ENCODE results near the genes GIMD1 and CYP2U1.

- RRBS: no CpG with 5 or more reads among the region's 8 CpGs
CAGE:
- cytosol, long polyA plus RNA: no peak
- long polyA plus RNA: no peak
- nucleus, long polyA plus RNA: no peak
These were observed at the start of gene GIMD1 for GRCh38 chr4:106368457-106368890. Gene GIMD1 (minus strand): TSS chr4:106368778.

DNA sequence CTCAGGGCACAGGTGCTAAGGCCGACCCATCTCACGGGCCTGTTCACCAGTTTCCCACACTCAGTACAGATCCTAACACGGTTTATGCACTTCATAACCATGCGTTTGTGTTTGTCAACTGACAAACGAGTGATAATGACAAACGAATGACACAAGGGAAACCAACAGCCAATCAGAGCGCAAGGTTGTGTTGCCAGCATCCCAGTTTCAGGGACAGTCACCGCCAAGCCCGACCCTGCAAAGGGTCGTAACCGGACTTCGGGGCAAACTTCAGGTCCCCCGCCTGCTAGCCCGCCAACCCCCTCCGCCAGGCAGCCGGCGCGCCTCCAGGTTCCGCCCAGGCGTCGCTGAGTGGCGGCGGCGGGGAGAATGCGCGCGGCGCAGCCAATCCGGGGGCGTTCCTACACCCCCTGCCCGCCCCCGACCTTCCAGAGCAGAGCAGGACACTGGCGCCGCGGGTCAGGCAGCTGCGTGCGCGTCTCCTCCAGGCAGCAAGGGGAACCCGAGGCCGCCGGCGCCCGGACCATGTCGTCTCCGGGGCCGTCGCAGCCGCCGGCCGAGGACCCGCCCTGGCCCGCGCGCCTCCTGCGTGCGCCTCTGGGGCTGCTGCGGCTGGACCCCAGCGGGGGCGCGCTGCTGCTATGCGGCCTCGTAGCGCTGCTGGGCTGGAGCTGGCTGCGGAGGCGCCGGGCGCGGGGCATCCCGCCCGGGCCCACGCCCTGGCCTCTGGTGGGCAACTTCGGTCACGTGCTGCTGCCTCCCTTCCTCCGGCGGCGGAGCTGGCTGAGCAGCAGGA lies at the start of gene CYP2U1:
Gene CYP2U1 (plus strand): TSS at position 431 of the 796 bp plus-strand sequence.
- RRBS: 1% methylated on average over 23 of the region's 76 CpGs
CAGE:
- cytosol, long polyA plus RNA: start-site peak on the plus strand centred at position 476 of the sequence, 39 bp wide, 100 reads
- long polyA plus RNA: start-site peak on the plus strand centred at position 464 of the sequence, 63 bp wide, 182 and 72 reads in 2 replicates
- nucleus, long polyA plus RNA: start-site peak on the plus strand centred at position 472 of the sequence, 47 bp wide, 66 reads

GRCh38 chr4:107978532-107979083 lies 11.1 kb upstream of the HADH start:
- RRBS: no CpG with 5 or more reads among the region's 1 CpG
CAGE:
- cytosol, long polyA plus RNA: no peak
- long polyA plus RNA: no peak
- nucleus, long polyA plus RNA: no peak

GRCh38 chr4:108036087-108036771 lies 46.5 kb downstream of the HADH start:
- RRBS: no CpG with 5 or more reads among the region's 9 CpGs
CAGE:
- cytosol, long polyA plus RNA: no peak
- long polyA plus RNA: no peak
- nucleus, long polyA plus RNA: no peak

GRCh38 chr4:108081324-108081843 lies 87.3 kb downstream of the LEF1 start:
- RRBS: no CpG with 5 or more reads among the region's 16 CpGs
CAGE:
- cytosol, long polyA plus RNA: no peak
- long polyA plus RNA: no peak
- nucleus, long polyA plus RNA: no peak

GRCh38 chr4:108165996-108166360 lies 2.8 kb downstream of the LEF1 start:
- RRBS: no CpG with 5 or more reads among the region's 12 CpGs
CAGE:
- cytosol, long polyA plus RNA: no peak
- long polyA plus RNA: no peak
- nucleus, long polyA plus RNA: no peak

DNA sequence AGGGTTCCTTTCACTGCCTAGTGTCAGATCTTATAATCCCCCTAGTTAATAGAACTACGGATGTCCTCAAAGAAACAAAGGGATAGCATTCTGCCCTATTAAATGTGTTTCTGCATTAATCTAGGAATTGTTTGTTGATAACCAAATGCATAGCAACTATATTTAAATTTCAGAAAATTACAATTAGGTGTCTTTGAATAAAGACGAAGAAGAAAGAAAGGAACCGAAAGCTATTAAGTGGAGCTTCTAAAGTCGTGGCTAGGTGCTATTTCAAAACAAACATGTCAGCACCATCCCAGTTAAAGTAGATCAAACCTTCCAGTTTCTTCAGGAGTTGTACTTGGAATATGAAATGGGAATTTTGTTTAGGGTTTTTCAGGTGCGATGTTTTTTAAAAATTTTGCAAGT lies 201.2 kb upstream of the LEF1 start:
- RRBS: no CpG with 5 or more reads among the region's 5 CpGs
CAGE:
- cytosol, long polyA plus RNA: no peak
- long polyA plus RNA: no peak
- nucleus, long polyA plus RNA: no peak

DNA sequence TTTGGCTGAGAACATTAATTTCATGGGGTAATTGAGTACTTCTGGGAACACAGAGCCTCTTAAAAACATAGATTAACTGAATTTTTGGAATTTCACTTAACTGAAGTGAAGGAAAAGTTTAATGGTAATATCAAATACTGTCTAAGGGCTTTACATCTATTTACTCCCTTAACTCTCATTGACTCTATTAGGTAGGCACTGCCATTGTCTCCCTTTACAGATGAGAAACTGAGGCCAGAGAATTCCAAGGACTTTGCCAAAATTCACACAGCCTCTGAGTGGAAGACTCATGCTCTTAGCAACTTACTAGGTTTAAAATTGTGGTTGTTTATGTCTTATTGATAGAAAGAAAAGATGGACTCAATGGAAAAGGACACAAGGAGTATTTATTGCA lies 154.0 kb upstream of the ETNPPL start:
CAGE:
- cytosol, long polyA plus RNA: no peak
- long polyA plus RNA: no peak
- nucleus, long polyA plus RNA: no peak

- RRBS: no CpG with 5 or more reads among the region's 6 CpGs
CAGE:
- cytosol, long polyA plus RNA: no peak
- long polyA plus RNA: no peak
- nucleus, long polyA plus RNA: no peak
These were observed 2.0 kb upstream of the MCUB start for GRCh38 chr4:109557964-109558455.

CAGE:
- cytosol, long polyA plus RNA: no peak
- long polyA plus RNA: no peak
- nucleus, long polyA plus RNA: no peak
These were observed 81.6 kb downstream of the ELOVL6 start for GRCh38 chr4:110116880-110117212.

DNA sequence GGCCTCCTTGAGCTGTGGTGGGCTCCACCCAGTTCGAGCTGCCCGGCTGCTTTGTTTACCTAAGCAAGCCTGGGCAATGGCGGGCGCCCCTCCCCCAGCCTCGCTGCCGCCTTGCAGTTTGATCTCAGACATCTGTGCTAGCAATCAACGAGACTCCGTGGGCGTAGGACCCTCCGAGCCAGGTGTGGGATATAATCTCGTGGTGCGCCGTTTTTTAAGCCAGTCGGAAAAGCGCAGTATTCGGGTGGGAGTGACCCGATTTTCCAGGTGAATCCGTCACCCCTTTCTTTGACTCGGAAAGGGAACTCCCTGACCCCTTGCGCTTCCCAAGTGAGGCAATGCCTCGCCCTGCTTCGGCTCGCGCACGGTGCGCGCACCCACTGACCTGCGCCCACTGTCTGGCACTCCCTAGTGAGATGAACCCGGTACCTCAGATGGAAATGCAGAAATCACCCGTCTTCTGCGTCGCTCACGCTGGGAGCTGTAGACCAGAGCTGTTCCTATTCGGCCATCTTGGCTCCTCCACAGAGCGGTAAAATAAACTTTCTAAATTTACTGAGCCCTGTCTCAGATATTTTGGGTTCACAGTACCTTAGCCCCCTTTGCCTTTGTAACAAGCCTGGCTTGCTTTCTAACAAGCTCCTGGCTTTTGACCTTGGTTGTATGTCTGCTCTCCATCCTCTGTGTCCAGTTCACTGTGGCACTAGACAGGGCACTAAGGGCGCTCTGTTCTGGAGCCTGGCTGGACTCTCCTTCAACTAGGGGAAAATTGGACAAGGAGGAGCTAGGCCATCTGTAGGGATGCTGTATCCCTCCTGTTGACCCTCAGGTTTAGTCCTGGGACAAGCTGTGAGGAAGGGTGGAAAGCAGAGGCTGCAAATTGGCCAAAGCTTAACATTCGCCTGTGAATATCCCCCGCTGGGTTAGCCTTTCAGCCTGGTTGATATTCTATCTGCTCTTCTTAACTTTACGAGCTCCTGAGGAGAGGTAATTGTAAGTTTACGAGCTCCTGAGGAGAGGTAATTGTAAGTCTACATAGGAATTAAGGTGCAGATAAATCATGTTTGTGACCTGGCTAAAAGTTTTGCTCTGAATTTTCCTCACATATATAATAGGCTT lies 64.7 kb upstream of the ENPEP start:
- RRBS: no CpG with 5 or more reads among the region's 40 CpGs
CAGE:
- cytosol, long polyA plus RNA: no peak
- long polyA plus RNA: no peak
- nucleus, long polyA plus RNA: no peak

DNA sequence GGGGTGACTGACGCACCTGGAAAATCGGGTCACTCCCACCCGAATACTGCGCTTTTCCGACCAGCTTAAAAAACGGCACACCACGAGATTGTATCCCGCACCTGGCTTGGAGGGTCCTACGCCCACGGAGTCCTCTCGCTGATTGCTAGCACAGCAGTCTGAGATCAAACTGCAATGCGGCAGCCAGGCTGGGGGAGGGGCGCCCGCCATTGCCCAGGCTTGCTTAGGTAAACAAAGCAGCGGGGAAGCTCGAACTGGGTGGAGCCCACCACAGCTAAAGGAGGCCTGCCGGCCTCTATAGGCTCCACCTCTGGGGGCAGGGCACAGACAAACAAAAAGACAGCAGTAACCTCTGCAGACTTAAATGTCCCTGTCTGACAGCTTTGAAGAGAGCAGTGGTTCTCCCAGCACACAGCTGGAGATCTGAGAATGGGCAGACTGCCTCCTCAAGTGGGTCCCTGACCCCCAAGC lies 714.3 kb upstream of the PITX2 start:
- RRBS: no CpG with 5 or more reads among the region's 17 CpGs
CAGE:
- cytosol, long polyA plus RNA: no peak
- long polyA plus RNA: no peak
- nucleus, long polyA plus RNA: no peak

DNA sequence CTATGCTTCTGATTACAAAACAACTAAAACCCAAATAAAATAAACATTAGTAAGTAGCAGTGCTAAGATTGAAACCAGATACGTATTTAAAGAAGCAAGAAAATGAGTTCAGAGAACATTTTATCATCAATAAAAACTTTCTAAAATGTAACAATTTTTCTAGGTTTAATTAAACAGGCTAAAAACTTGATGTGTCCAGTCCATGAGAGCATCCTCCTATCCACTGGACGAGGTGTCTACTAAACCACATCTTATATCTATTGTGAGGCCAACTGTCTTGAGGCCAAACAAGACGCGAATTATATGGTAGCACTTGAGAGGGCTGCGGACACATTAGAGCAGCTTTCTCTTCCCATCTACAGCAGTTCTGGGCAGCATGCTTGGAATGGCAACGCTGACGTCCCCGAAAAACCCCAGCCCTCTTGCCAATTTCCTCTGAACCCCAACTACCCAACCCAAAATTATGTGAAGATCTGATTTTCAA lies 846 bp upstream of the AP1AR start:
- RRBS: no CpG with 5 or more reads among the region's 8 CpGs
CAGE:
- cytosol, long polyA plus RNA: no peak
- long polyA plus RNA: no peak
- nucleus, long polyA plus RNA: no peak

DNA sequence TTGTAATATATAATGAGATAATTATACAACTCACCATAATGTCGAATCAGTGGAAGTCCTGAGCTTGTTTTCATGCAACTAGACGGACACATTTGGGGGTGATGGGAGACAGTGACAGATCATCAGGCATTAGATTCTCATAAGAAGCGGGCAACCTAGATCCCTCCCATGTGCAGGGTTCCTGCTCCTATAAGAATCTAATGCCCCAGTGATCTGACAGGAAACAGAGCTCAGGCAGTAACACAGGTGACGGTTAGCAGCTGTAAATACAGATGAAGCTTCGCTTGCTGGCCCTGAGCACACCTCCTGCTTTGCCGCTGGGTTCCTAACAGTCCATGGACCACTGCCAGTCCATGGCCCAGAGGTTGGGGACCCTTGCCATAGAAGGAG lies 1.5 kb upstream of the TIFA start:
- RRBS: no CpG with 5 or more reads among the region's 6 CpGs
CAGE:
- cytosol, long polyA plus RNA: no peak
- long polyA plus RNA: no peak
- nucleus, long polyA plus RNA: no peak

- RRBS: no CpG with 5 or more reads among the region's 17 CpGs
CAGE:
- cytosol, long polyA plus RNA: no peak
- long polyA plus RNA: no peak
- nucleus, long polyA plus RNA: no peak
These were observed 48.7 kb upstream of the NEUROG2 start for GRCh38 chr4:112564721-112565078.

GRCh38 chr4:112647859-112648800 lies 11.2 kb downstream of the LARP7 start:
- RRBS: no CpG with 5 or more reads among the region's 6 CpGs
CAGE:
- cytosol, long polyA plus RNA: start-site peak on the minus strand at chr4:112648659-112648740, 4,306 reads
- long polyA plus RNA: start-site peak on the minus strand at chr4:112648183-112648189, 643 and 981 reads in 2 replicates; start-site peak on the minus strand at chr4:112648659-112648740, 4,877 and 4,282 reads in 2 replicates
- nucleus, long polyA plus RNA: start-site peak on the minus strand at chr4:112648670-112648740, 12,686 reads

DNA sequence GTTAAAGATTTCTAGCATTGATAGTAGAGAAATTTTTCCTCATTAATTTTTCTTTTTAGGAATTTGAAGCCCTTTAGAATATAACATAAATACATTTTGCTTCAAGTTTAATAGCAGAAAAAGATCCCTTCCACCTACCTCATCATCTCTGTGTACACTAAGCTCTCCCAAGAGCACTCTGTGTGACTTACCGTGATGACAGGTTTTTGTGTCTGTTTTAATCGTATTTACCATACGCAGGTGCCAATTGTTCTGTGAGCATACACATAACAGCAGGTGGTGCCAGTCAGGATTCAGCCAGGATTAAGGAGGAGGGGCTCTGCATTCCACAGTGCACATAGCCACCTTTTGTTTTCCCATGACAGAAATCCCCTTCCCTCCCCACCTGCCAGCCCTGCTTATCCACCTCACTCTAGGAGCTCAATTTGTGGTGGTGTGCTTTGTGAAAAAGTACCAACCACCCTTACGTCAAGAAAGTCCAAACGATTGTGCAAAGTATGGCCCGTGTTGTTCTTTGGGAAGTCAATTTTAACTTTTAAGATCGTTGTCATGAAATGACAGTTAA lies 14.8 kb downstream of the ANK2 start:
- RRBS: no CpG with 5 or more reads among the region's 7 CpGs
CAGE:
- cytosol, long polyA plus RNA: no peak
- long polyA plus RNA: no peak
- nucleus, long polyA plus RNA: no peak

DNA sequence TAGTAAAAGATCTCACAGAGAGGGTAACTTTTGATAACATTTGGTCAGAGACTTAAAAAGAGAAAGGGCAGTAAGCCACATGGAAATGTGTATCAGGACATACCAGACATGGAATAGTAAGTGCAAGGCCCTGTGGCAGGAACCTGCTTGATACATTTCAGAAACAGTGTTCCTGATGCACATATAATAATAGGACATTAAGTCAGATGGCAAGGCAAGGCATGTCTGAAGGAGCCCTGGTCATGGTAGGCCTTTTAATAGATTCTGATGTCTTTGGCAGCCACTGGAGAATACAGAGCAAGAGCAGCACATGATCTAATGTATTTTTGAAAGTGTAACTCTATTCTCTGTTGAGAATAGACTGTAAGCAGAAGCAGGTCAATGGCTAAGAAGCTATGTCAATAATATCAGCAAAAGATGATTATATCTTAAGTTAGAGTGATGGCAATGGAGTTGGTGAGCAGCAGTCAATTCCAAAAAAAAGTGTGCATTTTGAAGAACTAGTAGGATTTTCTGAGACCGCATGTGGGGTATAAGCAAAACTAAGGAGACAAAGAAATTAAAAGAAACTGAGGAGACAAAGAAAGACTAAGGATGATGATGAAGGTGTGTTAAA lies 279.6 kb downstream of the CAMK2D start:
- RRBS: no CpG with 5 or more reads among the region's 1 CpG
CAGE:
- cytosol, long polyA plus RNA: no peak
- long polyA plus RNA: no peak
- nucleus, long polyA plus RNA: no peak

DNA sequence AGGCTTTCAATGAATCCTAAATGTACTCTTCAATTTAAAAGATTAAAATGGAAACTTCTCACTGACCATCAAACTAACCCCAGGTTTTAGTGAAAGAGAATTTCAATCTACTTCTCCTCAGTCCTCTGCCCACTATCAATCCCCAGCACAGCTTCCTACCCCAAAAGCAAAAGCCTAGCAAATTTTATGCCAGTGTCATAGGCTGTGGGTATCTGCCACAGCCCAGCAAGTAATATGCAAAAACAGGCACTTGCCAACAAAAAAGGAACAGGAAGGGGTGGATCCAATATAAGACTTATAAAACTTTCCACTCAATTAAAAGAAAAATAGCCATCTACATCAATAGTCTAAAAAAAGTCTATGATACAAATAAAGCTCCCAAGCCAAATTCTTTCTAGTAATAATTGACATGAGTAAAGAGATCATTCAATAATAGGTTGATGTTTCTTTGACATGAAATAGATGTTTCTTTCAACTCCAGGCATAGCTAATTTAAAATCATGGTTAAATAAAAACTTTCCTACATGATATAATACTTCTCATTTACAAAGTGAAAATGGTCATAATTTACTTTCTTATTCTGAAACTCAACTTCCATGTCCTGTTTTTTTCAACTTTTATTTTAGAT lies 22.2 kb downstream of the CAMK2D start:
CAGE:
- cytosol, long polyA plus RNA: no peak
- long polyA plus RNA: no peak
- nucleus, long polyA plus RNA: no peak

GRCh38 chr4:113762477-113762721 lies 861 bp upstream of the CAMK2D start:
- RRBS: no CpG with 5 or more reads among the region's 9 CpGs
CAGE:
- cytosol, long polyA plus RNA: no peak
- long polyA plus RNA: no peak
- nucleus, long polyA plus RNA: start-site peak on the minus strand at chr4:113762612-113762684, 76 reads

Data from H1 (cell line).